Umbilical cord (tissue), 2 donors: ENCODE measurements around a stretch of chr6.

- RAMPAGE, long total RNA, result no peak
Measured at GRCh38 chr6:109659209-109659538, 31.8 kb downstream of the AK9 start.

GRCh38 chr6:109877623-109878277, 100.4 kb upstream of the GPR6 start:
- RAMPAGE, long total RNA, result no peak

DNA sequence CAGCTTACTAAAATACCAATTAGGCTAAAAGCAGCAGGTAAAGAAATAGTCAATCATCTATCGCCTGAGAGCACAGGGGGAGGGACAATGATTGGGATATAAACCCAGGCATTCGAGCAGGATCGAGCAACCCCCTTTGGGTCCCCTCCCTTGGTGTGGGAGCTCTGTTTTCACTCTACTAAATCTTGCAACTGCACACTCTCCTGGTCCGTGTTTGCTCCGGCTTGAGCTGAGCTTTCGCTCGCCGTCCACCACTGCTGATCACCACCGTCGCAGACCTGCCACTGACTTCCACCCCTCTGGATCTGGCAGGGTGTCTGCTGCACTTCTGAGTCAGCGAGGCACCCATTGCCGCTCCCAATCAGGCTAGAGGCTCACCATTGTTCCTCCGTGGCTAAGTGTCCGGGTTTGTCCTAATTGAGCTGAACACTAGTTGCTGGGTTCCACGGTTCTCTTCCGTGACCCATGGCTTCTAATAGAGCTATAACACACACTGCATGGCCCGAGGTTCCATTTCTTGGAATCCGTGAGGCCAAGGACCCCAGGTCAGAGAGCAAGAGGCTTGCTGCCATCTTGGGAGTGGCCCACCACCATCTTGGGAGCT, 98.7 kb upstream of the GPR6 start:
- RAMPAGE, long total RNA, result no peak

DNA sequence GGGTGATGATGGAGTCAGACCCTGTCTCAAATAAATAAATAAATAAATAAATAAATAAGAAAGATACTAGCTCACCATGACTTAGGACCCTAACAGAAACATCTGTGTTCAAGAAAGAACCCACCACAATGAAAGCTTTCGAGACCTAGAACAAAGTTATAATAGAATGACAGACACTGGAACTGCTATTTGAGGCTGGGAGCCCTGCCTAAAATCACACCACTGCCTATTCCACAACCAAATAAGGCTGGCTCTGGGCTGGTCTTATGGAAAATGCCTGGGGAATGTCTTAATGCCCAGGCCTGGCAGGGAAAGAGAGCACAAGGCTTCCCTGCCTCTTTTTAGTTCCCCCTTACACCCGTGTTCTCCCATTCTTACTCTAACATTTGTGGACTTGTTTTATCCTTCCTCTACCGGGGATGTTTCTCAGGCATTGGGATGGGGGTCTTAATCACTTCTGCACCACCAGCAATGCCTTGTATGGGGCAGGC, 5.6 kb upstream of the METTL24 start:
- RAMPAGE, long total RNA, result no peak

GRCh38 chr6:110782521-110783445, 32.5 kb downstream of the CDK19 start:
- RAMPAGE, long total RNA, result no peak

DNA sequence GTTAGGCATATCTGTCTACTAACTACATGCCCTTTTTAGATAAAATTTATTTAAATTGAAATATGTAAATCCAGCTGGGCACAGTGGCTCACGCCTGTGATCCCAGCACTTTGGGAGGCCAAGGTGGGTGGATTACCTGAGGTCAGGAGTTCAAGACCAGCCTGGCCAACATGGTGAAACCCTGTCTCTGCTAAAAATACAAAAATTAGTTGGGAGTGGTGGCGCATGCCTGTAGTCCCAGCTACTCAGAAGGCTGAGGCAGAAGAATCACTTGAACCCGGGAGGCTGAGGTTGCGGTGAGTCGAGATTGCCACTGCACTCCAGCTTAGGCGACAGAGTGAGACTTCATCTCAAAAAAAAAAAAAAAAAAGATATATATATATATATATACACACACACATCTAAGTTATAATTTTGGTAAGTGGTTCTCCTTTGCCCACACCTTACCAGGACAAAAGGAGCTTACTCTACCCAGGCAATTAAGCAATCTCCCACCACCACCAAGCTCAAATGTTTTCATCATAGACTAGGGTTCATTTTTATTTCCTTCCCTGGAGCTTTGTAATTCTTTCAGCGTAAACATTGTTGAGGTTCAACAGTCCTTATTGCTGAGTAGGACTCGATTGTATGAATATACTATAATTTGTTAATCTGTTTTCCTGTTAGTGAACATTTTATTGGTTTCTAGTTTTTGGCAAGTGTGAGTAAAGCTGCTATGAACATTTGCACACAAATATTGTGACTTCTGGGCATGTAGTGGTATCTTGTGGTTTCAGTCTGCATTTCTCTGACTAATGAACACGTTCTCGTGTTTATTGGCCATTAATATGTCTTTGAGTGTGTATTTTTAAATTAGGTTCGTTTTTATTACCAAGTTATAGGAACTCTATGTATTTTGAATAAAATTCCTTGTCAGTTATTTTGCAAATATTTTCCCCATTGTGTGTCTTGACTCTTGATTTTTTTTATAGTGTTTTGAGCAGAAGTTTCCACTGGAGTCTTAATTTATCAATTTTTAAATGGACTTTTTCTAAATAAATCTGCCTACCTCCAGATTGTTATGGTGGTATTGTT, 23.6 kb downstream of the AMD1 start:
- RAMPAGE, long total RNA, result no peak

- RAMPAGE, long total RNA, result no peak
Measured at GRCh38 chr6:110930226-110930523, 28.3 kb upstream of the GTF3C6 start.

- RAMPAGE, long total RNA, result no peak
Measured at GRCh38 chr6:111121929-111122459, 34.7 kb downstream of the SLC16A10 start.

- RAMPAGE, long total RNA, result no peak
Measured at GRCh38 chr6:111367795-111368169, 108.6 kb downstream of the MFSD4B start.

DNA sequence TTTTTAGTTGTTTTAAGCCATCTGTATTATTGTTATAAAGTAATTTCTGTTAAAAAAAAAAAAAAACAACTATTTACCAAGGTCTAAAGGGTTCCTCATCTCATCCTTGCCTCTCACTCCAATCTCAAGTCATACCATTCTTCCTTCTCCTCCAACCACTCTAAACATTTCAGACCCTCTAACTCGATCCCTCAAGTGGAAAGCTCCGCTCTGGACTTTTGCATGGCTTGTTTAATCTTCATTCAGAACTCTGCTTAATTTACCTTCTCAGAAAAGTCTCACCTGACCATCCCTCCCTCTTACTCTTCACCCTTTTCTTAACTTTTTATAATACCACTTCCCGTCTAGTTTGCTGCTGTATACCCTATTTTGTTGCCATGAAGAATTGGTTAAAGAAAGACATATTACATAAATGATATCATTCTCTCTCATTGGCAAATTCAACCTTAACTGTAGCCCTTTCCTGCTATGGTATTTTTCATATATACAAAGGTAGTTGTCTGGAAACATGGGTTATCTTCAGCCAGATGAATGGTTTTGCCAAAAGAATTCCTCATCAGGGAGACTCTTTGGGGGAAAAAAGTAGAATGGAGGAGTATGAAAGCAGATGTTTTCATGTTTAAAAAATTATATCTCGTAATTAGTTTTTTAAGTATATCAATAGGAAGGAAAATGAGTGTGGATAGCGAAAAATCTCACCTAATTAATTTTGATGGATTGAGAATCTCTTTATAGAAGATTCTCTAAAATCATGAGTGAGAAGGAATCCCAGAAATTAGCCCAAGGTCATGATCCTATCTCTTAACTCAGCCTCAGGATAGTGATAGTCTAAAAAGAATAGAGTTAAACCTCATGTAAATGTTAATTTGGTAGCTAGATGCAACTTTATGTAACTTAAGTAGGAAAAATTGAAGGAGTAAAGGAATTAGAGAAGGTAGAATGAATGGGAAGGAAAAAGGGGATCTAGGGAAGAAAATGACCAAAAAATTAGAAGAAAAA, 70.0 kb downstream of the REV3L start:
- RAMPAGE, long total RNA, result no peak

DNA sequence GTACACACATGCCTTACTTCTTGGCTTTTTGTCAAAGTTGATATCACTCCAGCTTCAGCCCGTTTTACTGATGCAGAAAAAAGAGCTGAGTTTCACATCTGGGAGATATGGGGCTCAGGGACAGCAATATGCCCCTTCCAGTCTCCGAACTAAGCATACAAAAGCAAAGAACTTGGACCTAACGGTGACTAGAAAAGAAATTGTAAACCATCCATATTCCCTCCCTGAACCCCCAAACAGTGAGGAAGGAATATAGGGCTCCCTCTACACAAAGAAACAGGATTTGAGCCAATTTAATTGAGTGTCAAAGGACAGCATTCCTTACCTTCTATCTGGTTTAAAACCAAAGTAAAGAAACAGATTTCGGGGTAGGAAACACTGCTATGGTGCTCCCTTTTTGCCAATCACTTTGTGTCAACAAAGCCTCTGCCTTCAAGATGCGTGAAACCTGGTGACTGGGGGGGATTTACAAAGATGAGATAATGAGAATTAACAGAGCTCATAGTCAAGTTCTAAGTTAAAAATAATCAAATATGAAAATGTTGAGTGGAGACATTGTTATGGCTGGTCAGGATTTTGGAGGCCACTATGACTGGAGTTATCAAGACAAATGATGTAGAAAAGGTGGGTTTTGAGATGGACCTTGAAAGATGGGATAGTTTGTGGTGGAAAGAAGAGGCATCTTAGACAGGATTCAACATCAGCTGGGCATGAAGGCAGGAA, 45.5 kb upstream of the REV3L start:
- RAMPAGE, long total RNA, result no peak

- RAMPAGE, long total RNA, result no peak
Measured at GRCh38 chr6:111544126-111544510, 61.1 kb upstream of the REV3L start.

DNA sequence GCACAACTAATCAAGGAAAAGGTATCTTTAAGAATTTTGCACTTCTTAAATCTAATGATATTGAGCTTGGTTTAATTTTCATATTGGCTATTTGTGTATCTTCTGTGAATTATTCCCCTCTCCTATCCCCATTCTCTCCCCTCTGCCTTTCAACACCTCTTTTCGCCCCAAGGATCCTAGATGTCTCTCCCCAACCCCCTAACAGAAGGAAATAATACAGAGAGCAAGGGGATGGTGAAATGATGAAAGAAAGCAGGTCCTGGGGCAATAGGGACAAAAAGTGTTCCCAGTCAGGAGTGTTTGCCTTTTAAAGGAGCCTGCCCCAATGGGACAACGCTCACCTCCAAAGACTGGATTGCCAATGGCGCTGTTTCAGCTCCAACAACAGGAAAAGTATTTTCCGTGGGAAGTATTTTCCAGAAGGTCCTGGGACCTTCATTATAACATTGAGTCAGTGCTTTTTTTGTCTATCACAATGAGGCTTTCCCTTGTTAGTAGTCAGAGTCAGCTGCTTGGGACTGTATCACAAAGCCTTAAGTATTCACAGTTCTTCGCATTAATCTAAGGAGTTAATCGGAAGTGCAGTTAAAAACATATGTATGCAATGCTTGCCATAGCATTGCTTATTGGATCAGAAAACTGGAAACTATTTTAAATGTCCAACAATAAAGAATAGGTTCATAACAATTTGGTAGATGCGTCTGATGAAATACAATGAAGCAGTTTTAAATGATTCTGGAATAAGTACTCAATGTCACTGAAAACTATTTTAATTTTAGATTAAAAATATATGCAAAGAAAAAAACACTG, 17.4 kb downstream of the TRAF3IP2 start:
- RAMPAGE, long total RNA, result no peak

GRCh38 chr6:111597540-111598058, 8.1 kb downstream of the TRAF3IP2 start:
- RAMPAGE, long total RNA, result no peak

- RAMPAGE, long total RNA, result no peak
Measured at GRCh38 chr6:111666607-111667242, 61.0 kb upstream of the TRAF3IP2 start.

DNA sequence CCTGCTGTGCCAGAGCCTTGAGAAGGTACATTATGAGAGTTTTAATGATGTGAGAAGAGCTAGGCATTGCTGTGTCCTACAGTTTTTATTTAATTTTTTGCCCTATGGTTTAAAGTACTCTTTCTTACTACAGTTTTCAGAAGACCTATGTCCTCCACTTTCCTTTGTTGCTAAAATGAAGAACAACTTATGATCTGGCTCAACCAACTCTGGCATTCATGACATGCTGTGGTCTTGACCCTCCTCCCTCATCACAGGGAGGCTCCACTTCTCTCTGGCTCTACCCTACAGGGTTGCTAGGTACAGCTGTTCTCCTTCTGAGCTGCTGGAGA, 128.6 kb upstream of the TRAF3IP2 start:
- RAMPAGE, long total RNA, result no peak

- RAMPAGE, long total RNA, result no peak
Measured at GRCh38 chr6:111854311-111854683, 19.0 kb downstream of the FYN start.

DNA sequence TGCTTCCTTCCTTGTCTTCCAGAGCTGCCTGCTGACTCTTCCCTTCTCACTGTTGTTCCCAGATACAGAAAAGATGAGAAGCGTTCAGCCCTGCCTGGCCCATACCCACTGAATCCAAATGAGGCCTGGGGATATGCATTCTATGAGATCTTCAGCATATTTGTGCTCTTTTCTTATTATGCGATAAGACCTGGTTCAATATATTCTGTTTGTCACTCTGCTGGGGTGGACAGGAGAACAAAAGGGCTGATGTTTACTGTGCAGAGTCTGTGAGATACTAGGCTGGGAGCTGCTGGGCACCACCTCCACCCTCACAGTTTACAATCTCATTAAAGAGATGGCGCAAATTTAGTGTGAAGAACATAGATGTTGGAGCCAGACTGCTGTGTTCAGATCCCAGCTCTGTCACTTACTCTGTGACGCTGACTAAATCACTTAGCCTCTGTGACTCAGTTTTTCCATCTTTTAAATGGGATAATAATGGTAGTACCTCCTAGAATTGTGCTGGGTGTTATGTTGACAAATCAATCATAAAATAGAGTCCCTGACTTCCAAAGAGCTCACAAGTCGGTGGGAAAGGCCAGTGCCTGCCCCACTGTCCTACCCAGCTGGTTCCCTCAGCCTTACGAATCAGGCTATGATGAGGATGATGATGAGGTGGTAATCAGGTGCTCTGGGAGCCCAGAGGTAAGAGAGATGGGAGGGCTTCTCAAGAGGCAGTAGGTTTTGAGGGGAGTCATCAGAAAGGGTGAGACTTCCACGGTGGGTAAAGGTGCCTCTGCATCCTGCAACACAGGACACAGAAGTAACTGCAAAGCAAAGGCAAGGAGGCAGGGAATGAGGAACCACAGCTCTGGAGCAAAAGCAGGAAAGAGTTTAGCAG, 9.1 kb downstream of the FYN start:
- RAMPAGE, long total RNA, result no peak

- RAMPAGE, long total RNA, result no peak
Measured at GRCh38 chr6:111871676-111872830, 1.2 kb downstream of the FYN start.

GRCh38 chr6:112016391-112016846, 37.5 kb upstream of the CCN6 start:
- RAMPAGE, long total RNA, result no peak